Iris pigment epithelial cell (primary cell): ENCODE data around the gene PFKL.

DNA sequence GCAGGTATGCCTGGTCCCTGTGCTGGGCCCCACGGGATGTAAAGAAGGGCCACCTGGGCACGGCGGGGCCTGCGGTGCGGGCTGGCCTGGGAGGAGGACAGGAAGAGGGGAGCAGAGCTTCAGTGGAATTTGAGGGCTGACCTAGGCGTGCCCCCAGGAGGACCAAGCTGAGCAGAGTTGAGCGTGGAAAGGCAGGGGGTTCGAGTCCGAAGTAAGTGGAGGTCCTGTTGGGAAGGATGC lies 1.3 kb downstream of the PDXK start:
- RRBS: no CpG with 5 or more reads among the region's 9 CpGs

GRCh38 chr21:43761528-43762088 lies 14.5 kb downstream of the CSTB start:
- RRBS: no CpG with 5 or more reads among the region's 24 CpGs

DNA sequence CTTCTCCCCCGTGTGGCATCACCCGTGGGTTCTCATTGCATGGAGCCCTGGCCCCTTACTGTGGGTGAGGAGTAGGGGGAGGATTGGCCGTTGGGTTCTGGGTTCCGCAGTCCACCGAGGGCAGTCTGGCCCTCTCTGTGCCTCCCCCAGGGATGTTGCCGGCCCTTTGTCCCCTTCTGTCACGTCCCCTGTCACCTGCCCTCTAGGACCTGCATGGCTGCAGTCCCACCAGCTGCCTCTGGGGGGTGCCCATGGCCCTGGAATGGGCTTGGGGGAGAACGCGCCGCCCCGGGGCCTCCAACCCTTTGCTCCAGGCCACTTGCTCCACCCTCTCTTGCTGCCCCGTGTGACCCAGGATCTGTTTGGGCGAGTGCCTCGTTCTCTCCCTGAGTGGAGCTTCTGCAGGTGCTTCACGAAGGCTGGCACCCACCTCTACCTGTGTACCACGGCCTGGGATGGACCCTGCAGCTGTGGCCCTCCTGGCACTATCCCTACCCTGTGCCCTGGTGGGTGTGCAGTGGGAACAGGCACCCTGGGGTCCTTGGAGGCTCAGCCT lies 21.4 kb downstream of the RRP1 start:
- RRBS: no CpG with 5 or more reads among the region's 16 CpGs

- RRBS: no CpG with 5 or more reads among the region's 15 CpGs
Measured at GRCh38 chr21:43869962-43870556, 5.0 kb downstream of the AGPAT3 start.

DNA sequence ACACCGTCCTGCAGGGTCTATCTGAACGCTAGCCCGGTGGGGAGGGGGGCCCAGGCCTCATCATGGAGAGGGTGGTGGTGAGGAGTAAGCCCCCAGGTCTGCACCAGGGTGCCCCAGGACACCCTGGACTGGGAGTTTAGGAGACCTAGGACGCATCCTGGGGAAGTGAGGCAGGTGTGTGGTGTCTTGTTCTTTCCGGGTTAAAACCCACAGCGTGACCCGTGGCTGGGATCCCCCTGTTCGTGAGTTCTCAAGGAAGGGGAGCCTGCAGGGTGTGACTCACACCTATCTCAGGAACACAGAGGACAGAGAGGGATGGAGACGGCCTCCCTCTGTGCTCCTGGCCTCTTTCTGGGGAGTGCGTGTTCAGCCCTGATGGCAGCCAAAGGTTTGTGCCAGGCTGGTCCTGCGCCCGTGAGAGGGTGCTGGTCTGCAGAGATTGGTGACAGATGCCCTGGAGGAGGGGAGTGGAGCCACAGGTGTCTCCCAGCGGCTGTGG lies 44.9 kb downstream of the AGPAT3 start:
- RRBS: no CpG with 5 or more reads among the region's 13 CpGs

GRCh38 chr21:43917674-43917859 lies 52.5 kb downstream of the AGPAT3 start:
- RRBS: no CpG with 5 or more reads among the region's 6 CpGs

- RRBS: no CpG with 5 or more reads among the region's 22 CpGs
Measured at GRCh38 chr21:43924944-43925704, 60.1 kb downstream of the AGPAT3 start.

GRCh38 chr21:43938693-43939471 lies 73.2 kb upstream of the TRAPPC10 start:
- RRBS: no CpG with 5 or more reads among the region's 34 CpGs

DNA sequence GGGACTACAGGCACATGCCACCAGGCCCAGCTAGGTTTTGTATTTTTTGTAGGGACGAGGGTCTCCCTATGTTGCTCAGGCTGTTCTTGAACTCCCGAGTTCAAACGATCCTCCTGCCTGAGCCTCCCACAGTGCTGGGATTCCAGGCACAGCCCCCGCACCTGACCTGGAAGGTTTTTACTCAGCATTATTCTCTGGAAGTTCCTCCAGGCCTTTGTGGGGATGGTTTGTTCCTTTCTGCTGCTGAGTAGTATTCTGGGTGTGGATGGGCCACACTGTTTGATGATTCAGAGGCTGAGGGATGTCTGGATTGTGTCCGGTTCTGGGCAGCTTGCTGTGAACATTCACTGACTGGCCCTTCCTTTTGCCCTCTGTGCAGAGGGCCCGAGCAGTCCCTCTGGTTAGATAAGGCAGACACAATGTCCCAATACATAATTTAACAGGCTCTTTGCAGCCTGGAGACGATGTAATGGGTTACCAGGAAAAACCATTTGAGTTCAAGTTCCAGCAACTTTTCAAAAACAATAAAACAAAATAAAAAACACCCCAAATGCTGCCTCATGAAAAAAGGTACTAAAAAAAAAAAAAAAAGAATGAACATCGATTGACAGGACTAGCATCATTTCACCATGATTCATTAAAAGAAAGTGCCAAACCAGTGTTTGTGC lies 5.9 kb upstream of the TRAPPC10 start:
- RRBS: no CpG with 5 or more reads among the region's 8 CpGs

DNA sequence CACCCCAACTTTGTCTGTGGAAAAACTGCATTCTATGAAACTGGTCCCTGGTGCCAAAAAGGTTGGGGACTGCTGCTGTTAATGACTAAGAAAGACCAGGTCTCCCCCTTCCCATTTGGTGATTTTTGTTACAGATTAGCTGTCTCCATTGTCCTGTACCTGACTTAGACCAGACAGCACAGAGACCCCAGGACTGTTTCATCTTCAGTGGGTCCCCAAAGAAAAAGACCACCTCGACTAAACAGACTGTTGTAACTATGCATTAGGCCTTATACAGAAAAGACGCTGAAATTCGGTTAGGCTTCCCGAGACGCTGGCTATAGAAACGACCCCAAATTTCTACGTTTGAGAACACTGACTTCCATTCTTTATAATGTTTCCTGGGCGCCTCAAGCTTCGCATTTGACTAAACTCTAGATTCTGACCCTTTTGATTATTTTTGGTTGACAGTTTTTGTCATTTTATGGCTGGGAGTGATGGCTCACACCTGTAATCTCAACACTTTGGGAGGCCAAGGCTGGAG lies 1.1 kb upstream of the TRAPPC10 start:
- RRBS: no CpG with 5 or more reads among the region's 9 CpGs

DNA sequence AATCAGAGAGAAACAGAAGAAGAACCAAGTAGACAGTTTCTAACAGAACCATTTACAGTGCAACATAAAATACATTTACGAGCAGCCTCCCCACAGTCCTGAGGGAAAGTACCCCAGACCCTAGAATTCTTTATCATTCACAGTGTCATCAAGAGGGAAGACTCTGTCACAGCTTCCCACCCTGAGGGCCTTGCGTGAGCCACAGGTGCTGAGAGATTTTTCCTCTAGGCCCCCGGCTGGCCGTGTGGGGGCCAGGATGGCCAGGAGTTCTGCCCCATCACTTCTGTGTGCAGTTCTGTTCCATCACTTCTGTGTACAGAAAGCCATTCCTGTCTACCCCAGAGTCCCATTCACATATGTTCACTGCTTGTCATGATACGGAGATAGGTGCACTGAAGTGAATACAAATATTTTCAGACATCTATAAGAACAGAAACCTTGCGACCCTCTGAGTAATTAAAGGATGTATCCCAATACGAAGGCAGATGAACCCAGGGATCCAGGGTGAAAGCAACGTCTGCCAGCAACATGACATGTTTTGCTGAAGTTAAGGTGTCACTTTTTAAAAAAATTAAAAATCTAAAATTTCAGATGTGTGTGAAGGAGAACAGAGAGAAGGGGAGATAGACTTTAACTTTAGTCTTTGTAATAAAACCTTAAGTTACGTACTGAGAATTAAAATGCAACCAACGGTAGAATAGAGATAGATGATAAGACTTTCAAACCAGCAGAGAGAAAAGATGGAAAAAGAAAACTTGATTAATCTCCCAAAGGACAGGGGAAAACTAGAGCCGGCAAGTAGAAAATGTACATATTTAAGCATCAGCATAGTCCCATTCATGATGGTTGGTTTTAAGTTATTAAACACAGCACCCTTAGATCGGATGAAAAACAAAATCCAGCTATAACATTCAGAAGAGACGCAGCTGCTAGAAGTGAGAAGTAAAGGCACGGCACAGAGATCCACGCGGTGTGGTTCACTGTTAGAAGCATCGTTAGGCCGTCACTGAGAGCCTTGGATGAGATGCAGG lies 24.4 kb downstream of the TRAPPC10 start:
- RRBS: no CpG with 5 or more reads among the region's 18 CpGs

- RRBS: no CpG with 5 or more reads among the region's 9 CpGs
Measured at GRCh38 chr21:44068018-44068592, 39.1 kb upstream of the PWP2 start.

DNA sequence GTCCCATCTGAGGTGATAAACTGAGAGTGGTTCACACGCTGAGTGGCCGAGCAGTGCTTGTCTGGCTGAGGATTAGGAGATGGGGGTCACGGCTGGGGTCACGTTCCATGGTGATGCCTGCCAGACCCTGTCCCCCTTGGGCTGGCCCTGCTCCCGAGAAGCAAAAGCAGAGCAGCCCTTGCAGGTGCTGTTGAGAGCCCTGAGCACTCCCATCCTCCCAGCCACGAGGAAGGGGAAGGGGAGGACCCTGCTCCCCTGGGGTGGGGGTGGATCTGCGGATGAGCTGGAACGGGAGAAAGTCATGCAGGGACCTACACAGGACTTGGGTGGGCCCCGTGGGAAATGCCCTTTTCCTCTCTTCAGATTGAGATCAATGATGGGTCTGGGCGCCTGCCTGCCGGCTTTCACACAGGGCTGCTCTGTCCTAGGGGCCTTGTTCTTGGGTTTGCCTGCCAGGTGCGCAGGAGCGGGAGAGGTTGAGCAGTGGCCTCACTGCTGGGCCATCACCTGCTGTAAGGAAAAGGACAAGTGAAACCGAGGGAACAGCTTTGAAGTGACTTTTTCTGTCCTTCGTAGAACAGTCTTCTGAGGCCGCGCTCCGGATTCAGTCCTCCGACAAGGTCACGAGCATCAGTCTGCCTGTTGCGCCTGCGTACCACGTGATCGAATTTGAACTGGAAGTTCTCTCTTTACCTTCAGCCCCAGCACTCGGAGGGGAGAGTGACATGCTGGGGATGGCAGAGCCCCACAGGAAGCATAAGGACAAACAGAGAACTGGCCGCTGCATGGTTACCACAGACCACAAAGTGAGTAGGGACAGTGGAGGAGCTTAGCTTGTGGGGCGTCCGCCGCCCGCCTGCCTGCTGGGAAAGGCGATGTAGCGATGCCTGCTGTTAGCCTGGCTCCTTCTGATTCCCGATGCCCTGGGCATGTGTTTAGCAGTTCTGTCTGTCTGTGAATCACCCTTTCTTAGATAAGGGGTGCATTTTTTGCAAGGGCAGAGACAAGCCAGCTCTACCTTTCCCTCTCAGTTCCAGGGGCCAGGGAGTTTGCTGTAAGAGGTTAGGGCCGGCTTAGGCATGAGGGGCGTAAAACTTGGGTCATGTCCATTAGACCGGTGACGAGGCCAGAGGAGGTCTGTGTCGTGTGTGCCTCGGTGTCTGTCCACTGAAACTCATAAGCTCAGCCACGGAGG lies 19.7 kb upstream of the PWP2 start:
- RRBS: no CpG with 5 or more reads among the region's 40 CpGs

- RRBS: no CpG with 5 or more reads among the region's 29 CpGs
Measured at GRCh38 chr21:44089134-44090210, 17.7 kb upstream of the PWP2 start.

DNA sequence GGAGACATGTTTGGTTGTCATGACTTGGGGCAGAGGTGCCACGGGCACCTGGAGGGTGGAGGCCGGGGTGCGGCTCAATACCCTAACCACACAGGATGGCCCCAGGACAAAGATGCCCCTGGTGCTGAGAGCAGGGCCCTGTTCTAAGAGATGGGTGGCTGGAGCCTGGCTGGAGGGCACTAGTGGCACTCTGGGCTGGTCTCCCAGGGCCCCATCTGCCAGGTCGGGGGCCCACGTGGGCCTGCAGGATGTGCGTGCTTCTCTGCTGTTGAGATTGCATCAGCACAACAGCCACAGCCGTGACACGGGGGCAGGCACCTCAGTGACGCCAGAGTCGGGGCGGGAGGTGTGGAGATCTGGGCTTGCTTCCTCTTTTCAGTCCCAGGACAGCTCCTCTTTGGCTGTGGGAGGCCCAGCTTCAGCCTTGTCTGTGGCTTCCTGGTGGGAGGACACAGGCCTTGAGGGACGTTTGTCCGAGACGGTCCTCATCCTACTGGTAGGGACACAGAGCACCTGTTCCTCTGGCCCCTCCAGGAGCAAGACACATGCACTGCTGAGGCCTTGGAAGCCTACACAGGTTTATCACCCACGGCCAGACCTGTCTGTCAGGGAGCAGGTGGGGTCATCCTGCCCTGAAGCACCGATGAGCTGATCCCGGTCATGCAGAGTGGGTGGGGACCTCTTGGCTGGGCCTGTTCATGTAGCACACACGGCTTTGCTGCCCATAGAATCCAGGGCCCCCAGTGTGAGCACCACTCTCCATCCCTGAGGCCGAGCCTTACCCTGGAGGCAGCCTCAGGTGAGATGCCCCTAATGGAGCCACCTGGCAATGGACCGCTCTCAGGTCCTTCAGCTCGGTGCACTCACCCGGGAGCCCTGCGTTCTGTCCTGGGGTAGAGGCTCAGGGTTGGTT lies 44.4 kb downstream of the ICOSLG start:
- RRBS: no CpG with 5 or more reads among the region's 23 CpGs

- RRBS: 3% methylated on average over 32 of the region's 99 CpGs
Measured at GRCh38 chr21:44299402-44300280, at the start of gene PFKL. PFKL (plus strand) TSS chr21:44300053.

GRCh38 chr21:44338038-44338850 lies 946 bp downstream of the CFAP410 start:
- RRBS: no CpG with 5 or more reads among the region's 40 CpGs

DNA sequence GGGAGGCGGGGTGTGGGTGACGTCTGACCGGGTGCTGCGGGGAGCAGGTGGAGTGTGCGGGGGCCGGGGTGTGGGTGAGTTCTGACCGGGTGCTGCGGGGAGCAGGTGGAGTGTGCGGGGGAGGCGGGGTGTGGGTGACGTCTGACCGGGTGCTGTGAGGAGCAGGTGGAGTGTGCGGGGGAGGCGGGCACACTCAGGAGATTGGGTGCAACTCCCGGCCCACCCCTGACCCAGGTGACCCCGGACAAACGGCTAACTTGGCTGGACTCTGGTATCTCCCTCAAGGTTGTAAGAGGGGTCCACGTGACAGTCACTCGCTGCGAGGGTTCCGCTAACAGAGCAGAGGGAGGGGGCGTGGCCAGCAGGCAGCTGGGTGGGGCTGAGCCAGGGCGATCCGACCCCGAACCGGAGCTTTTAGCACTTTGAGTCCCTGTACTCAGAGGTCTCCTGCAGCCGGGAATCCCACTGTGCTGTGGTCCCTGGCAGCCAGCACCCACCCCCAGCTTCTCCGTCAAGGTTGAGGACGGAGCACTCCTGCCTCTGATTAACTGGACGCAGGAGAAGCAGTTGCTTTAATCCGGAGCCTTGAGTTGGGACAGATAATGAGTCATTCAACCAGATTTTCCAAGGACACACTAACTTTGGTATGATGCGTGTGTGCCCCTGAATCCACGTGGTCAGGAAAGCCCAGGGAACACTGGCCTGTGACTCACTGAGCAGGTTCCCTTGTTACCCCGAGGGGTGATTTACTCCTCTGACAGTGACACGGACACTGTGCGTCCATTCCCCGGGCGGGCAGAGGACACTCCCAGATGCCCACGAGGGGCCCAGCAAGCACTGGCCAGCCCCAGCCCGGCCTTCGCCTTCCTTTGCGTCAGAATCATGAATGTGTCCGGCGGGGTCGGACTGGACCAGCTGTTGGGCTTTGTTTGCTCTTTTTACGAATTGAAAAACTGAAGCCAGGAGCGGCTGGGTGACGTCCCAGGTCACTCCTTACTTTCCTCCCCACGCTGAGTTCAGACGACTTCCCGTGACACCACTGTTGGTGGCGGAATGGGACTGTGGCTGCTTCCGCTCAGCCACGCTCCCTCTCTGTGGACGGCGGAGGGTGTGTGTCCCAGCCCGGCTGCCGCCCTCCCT lies 16.8 kb downstream of the TRPM2 start:
- RRBS: 62% methylated on average over 9 of the region's 58 CpGs

DNA sequence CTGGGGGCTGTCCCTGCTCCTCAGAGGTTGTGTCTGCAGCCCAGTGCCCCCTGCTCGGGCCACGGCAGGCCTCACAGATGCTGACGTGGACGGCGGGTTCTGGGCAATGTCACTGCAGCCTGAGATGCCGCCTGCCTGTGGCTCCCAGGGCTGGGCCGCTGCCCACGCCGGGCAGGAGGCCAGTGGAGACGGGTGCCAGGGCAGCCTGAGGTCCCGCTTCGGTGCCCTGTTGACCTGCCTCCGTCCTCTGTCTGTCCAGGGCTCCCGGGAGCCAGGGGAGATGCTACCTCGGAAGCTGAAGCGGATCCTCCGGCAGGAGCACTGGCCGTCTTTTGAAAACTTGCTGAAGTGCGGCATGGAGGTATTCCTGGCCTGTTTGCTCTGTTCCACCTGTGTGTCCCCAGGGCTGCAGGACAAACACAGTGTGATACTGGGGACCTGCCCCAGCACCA lies 16.5 kb upstream of the LRRC3 start:
- RRBS: 87% methylated on average over 7 of the region's 19 CpGs

DNA sequence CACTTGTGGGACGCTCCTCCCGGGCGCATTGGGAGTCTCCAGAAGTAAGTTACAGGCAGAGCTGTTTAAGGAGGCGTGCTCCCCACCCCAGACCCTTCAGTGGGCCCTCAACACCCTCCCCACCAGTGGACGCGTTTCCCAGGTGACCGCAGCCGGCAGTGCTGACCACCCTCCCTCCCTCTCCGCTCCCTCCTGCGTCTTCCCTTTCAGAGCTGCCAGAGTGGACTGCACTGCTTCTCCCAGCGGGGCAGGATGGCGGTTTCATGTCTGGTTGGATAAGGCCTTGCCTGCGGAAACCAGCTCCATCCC lies 932 bp downstream of the LRRC3 start:
- RRBS: no CpG with 5 or more reads among the region's 13 CpGs